ENCODE measurements around the gene FOXE1.

GRCh38 chr9:97501342-97501575, 207 bp upstream of the TMOD1 start:
- PRO-cap: bidirectional peak, plus-strand start at chr9:97501666, minus-strand start at chr9:97501503
- RAMPAGE, long total RNA, 4 experiments: no peak in any of the 4 experiments

GRCh38 chr9:97503091-97503923, 1.8 kb downstream of the TMOD1 start:
- PRO-cap: unidirectional peak, minus-strand start at chr9:97503294; unidirectional peak, minus-strand start at chr9:97503313
- RAMPAGE, long total RNA, 4 experiments: no peak in any of the 4 experiments

DNA sequence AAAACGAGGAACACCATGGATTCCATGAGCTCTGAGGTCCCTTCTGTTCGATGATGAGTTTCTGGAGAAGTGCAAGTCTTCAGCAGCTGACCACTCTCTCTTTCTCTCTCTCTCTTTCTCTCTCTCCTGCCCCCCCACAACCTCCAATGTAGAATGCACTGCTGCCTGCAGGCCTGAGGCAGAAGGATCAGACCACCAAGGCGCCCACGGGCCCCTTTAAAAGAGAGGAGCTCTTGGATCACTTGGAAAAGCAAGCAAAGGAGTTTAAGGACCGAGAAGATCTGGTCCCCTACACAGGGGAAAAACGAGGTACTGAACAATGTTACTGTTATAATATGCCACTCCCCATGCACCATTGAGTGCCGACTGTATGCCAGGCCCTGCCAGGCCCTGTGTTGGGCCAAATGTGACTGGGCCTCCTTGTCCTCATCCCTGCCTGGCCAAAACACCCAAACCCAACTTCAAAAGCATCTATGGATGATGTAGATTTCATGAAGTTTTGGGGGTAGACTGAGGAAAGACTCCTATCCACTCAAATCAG, 44.6 kb downstream of the TMOD1 start:
- PRO-cap: no peak
- RAMPAGE, long total RNA, 4 experiments: no peak in any of the 4 experiments

DNA sequence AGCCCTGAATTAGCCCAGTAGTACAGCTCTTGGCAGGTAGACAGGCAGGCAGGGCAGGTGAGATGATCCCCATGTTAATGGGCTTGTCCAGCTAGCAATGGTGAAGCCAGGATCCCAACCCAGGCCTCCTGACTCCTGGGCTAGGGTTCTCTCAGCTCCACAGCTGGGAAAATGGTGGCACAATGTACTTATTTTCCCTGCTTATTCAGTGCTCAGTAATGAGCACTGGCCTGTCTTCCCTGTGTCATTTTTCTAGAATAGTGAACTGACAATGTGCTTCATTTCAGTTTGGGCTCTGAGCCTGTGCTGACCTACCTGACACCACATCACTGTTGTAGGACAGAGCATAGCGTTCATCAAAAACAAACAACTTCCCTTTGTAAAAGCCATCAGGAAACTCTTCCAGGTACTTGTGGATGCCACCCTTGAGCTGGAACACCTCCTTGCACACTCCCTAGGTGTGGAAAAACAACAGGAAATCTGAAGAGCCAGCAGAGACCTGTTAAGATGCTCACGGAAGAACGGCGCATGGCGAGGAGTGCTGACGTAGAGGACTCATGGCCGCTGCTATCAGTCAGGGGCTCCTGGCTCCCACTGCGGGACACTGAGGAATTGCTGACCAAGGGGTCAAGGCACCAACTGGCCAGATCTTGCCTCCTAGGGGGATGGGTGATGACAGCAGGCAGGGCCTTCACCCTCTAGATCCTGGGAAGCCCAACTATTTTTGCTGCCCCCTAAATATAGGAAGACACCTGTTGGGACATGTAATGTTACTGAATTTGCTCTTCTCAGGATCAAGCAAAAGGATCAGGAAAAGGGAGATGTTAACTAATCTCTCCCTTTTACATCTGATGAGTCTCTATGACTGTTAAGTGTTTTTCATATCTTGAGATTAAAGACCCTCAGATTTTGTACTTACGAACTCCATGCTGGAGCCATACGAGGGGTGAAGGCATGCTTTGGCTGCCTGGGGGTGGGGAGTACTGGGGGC, 28.5 kb downstream of the TSTD2 start:
- PRO-cap: no peak
- RAMPAGE, long total RNA, 4 experiments: no peak in any of the 4 experiments

DNA sequence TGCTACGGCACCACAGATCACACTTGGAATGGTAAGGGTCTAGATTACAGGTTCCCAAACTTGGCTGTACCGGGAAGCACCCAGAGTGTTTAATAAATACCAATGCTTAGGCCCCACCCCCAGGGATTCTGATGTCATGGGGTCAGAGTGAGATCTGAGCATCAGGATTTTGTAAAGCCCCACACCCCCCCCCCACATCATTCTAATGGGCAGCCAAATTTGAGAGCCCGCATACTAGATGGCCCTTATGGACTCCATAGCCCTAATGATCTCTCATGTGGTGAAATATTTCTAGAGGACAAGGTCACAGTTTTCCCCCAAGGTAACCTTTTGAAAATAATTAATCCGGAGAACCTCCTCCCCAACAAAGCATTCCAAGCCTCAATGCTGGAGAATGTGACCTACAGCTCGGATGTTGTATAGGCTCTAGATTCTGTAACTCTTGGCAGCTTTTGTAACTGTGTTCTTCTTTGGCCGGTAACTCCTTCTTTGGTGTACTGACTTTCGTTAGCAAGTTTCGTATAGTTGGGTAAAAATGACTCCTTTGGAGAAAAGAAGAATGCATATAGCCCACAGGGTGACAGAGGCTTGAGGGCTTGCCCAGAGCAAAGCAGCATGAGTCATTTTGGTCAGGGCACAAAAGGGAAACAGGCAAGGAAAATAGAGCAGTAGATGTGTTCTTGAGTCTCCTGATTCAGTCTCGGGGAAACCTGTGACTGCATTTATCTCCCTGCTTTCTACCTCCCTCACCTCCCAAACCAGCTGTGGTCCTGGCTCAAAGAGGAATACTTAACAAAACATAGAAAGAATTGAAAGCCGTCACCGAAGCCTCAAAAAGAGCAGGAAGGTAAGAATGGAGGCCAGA, 6.4 kb upstream of the XPA start:
- PRO-cap: no peak
- RAMPAGE, long total RNA, 4 experiments: no peak in any of the 4 experiments

DNA sequence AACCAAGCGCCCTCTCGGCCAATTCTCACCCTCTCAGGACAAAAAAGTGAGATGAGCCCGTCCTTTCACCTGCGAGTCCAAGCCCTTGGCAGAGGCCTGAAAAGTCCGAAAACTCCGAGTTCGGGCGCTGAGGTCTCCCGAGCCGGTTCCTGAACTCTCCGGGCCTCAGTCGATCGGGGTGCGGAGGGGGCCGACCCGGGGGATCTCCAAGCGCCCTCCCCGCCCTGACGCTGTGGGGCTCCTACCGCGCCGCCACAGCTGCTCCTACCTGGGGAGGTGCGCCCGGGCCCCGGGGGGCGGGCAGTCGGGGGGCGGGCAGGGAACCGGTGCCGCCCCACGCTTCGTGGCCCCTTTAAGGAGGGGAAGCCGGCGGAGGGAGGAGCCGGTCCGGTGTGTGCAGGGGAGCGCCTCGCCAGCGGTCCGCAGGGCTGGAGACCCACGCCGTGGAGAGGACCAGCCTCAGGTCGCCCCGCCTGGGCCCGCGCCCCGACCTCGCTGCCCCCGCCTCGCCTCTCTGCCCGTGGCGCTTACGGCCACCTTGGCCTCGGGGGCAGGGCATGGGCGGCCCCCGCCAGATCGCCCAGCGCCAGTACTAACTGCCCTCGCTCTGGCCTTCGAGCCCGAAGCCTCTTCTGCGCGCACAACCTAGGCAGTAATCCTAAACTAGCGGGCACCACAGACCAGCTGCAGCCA, at the start of gene FOXE1:
FOXE1 (plus strand) TSS at position 380 of the 693 bp plus-strand sequence.
- PRO-cap: no peak
- RAMPAGE, long total RNA, 4 experiments: no peak in any of the 4 experiments

GRCh38 chr9:97907035-97907511, 15.2 kb downstream of the TRMO start:
- PRO-cap: no peak
- RAMPAGE, long total RNA, 4 experiments: no peak in any of the 4 experiments

DNA sequence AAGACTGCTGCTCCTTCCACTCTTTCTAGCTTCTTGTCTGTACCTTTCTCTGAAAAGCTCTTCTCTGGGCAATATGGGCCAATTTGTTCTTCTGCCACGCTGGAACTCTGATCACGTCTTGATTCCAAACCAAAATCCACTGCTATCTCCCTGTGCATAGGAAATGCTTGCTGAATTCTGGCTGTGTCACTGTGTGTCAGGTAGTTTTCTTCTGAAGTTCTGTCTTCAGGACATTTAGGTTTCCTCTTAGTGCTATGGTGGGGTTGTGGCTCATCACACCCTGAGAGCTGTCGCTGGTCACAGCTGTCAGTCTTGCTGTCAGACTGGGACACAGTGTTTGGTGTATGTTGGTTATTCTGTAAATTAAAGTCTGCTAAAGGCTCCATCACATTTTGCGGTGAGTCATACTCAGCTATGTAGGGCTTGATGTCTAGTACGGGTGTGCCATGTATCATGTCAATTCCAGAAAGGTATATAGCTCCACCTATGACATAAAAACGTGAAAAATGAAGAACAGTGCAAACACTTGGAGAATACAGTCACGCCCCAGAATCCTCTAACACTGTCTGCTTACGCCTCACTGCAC, 12.1 kb downstream of the TRMO start:
- PRO-cap: no peak
- RAMPAGE, long total RNA, 4 experiments: start-site peak on the minus strand in 1 of 4 experiments, centred at position 255 of the sequence, 13 reads per replicate

GRCh38 chr9:97980436-97980916, 2.7 kb upstream of the ANP32B start:
- PRO-cap: no peak
- RAMPAGE, long total RNA, 4 experiments: no peak in any of the 4 experiments

DNA sequence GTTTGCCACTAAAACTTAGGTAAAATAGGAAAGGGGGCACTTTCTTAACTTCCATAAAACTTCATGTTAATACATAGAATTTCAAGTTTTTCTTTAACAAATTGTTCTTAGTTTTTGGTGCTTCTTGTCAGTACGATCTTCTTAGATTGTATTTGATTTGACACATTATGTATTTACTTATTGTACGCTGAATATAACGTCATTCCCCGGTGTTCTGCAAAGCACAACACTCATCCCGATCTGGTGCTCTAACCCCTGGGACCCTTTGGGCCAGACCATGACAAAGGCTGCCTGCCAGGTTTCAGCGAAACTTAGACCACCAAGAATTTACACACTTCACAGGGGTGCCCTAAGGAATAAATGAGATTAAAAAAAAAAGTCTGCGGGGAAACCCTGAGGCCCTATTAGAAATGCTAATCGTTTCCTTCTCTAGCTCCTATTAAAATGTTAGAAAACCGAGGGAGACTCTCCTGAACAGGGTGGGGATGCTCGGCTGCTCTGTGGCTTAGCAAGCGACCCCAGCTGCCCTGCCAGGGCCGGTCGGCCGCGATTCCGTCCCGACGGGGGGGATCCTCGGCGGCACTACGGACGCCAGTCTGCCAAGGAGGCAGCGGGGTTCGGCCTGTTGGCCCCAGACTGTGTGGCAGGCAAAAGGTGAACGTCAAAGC, 843 bp upstream of the ANP32B start:
- PRO-cap: unidirectional peak, plus-strand start at position 202 of the sequence
- RAMPAGE, long total RNA, 4 experiments: no peak in any of the 4 experiments

DNA sequence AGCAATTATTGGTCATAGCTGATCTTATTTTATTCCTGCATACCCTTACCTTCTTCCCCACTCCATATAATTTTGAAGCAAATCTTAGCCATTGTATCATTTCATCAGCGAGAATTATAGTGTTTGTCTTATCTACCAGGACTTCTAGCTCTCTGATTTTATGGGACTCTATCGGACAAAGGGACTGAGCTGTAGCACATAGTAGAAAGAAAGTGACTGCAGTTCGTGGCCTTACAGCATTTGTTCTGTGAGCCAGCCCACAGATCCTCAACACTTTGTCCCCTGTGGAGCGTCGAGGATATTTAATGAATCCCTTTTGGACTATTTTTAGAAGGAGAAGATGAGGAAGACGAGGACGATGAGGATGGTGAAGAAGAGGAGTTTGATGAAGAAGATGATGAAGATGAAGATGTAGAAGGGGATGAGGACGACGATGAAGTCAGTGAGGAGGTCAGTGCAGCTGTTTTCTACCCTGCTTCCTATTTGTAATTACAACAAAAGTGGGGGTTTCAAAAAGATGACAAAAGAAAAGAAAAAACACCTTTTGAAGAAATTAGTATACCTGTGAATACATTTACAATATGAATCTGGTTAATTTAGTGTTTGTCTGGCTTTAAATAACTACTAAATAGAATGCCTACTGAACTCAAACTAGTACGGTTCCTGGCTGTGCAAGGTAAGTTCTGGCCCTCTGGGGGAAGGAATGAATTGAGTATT, 28.0 kb downstream of the ANP32B start:
- PRO-cap: no peak
- RAMPAGE, long total RNA, 4 experiments: start-site peak on the plus strand in 2 of 4 experiments, centred at positions 395 to 403 of the sequence, 268 to 285 reads per replicate

DNA sequence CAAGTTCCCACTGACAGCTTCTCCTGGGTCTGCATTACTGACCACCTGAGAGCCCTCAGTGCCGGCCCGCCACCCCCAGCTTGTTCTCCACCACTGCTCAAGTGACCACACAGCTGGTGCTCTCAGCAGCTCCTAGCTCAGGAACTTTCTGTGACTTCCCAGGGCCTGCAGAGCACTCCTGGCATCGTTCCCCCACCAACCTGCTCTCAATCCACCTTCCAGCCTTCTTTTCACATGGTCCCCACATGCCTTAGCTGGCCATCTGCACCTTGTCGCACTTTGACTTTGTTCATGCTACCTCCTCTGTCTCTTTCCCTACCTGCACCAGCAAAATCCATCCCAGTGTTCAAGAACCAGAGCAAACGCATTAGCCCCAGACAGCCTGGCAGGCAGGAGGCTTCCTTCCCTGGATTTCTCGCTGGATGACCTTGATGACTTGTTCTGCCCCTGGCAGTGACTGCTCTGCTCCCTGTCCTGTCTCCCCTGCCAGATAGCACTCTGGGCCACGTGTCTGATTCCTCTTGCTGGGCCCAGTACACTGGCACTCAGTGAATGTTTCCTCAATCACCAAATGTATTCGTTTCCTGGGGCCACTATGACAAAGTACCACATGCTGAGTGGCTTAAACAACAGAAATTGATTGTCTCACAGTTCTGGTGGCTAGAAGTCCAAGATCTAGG, 35.0 kb upstream of the NANS start:
- PRO-cap: no peak
- RAMPAGE, long total RNA, 4 experiments: no peak in any of the 4 experiments

DNA sequence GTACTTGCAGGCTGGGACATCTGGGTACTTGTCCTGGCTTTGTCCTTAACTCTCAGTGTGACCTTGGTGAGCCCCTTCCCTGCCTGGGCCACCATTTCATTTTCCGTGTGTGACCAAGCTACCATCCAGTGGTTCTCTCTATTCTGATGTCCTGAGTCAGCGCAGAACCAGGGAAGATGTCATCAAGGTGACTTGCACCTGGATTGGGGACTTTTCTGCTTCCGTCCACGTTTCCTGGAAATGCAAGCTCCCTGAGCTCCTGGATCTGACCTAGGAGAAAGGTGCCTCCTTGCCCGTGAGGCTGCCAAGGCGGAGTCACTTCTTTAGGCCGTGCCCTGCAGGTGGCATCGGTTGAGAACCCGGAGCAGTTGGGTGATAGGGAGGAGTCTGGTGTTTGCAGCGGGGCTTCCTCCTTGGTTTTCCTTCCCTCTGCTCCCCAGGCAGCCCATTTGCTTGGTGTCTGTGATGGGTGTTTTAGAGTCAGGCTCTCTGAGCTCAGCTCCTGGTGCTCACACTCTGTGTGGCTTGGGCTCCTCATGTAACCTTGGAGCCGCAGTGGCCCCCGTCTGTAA, 15.2 kb downstream of the NANS start:
- PRO-cap: bidirectional peak, plus-strand start at position 367 of the sequence, minus-strand start at position 317 of the sequence
- RAMPAGE, long total RNA, 4 experiments: no peak in any of the 4 experiments

- PRO-cap: no peak
- RAMPAGE, long total RNA, 4 experiments: no peak in any of the 4 experiments
Observed at GRCh38 chr9:98104335-98104570, 14.8 kb downstream of the TRIM14 start.

- PRO-cap: bidirectional peak, plus-strand start at chr9:98146480, minus-strand start at chr9:98146310; bidirectional peak, plus-strand start at chr9:98146690, minus-strand start at chr9:98146600
- RAMPAGE, long total RNA, 4 experiments: no peak in any of the 4 experiments
Observed at GRCh38 chr9:98146102-98146893, 27.3 kb upstream of the TRIM14 start.

- PRO-cap: no peak
- RAMPAGE, long total RNA, 4 experiments: no peak in any of the 4 experiments
Observed at GRCh38 chr9:98172523-98173285, 19.7 kb downstream of the CORO2A start.

GRCh38 chr9:98191470-98192429, 687 bp downstream of the CORO2A start:
- PRO-cap: bidirectional peak, plus-strand start at chr9:98191880, minus-strand start at chr9:98191731
- RAMPAGE, long total RNA, 4 experiments: no peak in any of the 4 experiments

DNA sequence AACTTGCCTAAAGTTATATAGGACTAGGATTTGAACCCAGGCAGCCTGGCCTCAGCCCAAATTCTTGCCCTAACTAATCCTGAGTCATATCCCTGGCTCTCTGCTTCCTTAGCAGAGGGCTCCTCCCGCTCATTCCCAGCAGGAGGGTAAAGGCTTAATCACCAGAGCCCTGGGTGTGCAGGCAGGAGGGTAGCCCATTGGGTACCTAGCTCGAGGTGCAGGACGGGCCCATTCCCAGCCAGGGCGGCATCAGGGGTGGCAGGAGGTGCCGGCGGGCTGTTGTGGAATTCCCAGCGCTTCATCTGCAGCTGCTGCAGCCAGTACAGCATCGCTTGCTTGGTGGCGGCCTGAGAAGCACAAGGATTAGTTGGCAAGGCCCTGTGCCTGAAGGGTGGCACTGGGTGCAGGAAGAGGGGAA, 3.9 kb downstream of the TBC1D2 start:
- PRO-cap: no peak
- RAMPAGE, long total RNA, 4 experiments: no peak in any of the 4 experiments

DNA sequence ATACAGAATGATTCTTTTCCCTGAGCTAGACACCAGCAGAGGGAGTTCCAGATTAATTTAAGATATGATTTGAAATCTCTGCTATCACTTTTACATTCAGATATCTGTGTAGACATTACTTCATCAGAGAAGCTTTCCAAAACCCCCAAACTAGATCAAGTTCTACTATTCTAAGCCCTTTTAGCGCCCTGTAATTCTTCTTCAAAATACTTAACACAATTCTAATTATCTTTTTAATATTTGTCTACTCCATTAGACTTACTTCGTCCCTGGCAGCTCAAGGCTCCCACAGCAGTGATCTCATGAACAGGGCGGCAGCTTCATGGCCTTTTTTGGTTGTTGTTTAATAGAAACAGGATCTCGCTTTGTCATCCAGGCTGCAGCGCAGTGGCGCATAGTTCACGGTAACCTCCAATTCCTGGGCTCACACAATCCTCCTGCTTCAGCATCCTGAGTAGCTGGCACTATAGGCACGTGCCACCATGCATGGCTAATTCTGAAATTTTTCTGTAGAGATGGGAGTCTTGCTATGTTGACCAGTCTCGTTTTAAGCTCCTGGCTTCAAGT, 878 bp upstream of the GALNT12 start:
- PRO-cap: no peak
- RAMPAGE, long total RNA, 4 experiments: no peak in any of the 4 experiments

GRCh38 chr9:98809647-98810259, 2.3 kb downstream of the GALNT12 start:
- PRO-cap: no peak
- RAMPAGE, long total RNA, 4 experiments: no peak in any of the 4 experiments

All from Peyer's patch (tissue), 4 donors.